ENCODE measurements around the gene DAPL1.

DNA sequence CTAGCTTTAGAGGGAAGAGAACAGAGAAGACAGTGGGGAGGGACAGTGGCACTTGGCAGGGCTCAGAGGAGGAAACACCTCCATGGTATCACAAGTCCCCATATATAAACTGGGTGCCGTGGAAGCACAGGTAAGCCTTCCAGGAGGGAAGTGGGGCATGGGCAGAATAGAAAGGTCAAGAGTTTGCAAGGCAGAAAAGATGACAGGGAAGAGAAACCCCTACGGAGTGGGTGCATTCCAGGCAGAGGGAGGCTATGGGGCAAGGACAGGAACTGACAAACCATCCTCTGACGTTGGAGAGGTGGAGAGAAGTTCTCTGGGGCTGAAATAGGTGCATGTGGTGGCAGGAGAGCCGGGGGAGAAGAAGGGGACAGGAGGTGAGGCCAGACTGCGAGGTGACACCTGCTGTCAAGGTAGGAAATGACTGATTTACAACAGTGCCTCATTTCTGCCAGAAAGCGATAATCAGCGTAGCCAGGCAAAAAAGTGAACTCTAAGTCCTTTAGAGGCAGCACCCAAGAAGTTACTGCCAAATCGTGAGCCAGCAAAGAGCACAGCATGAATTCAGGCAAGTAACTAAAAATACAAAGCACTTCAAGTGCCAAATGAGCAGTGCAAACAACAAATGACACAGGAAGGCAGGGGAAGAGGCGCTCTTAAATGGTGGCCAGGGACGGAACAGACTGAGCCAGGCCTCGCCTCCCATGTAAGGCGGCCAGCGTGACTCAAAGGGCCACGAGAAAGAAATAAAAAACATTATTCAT, 113.2 kb upstream of the ACVR1C start:
- RRBS, result no CpG with 5 or more reads among the region's 14 CpGs

DNA sequence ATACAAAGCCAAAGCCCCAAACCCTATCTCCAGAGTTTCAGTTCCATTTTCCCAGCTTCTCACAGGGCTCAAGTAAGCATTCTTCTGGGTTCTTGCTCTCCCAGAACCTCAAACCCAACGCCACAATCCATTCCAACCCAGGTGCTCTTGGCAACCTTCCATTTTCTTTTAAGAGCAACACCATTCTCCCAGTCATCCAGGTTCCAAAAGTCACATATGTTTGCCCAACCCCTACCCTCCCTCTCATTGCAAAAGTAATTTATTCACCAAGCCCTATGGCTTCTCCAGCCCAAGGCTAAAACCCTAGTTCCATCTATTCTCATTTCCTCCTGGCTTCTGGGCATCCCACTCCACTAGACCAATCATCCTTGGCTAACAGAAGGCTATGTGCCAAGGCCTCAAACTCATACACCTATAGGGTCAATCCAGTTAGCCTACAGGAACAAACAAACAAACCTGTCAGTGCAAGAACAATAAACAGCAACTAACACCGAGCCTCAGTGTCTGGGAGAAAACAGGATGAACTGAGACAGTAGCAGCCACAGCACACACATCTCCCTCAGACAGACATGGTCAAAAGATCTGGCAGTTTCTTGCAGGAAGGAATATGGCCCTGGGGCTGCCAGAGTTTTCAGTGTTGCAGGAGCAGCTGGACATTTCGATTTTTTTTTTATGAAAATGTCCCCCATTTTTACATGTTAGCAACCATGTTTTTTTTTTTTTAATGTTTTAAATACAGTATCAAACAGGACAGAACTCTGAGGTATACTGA, 9.0 kb downstream of the ACVR1 start:
- RRBS, result no CpG with 5 or more reads among the region's 3 CpGs

DNA sequence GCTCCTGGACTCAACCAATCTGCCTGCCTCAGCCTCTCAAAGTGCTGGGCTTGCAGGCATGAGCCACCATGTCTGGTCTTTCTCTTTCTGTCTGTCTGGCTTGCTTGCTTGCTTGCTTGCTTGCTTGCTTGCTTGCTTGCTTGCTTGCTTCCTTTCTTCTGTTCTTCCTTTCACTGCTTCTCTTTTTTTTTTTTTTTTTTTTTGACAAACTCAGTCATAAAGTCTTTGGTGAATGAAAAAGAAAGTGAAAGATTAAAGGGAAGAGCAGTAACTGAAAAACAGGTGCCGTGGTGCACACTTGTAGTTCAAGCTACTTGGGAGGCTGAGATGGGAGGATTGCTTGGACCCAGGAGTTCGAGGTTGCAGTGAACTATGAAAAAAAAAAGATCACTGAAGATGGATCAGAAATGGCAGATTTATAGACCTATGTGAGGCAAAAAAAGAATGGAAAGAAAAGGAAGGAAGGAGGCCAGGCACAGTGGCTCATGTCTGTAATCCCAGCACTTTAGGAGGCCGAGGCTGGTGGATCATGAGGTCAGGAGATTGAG, 21.6 kb upstream of the ACVR1 start:
- RRBS, result no CpG with 5 or more reads among the region's 3 CpGs

GRCh38 chr2:158457593-158458502, 1.1 kb downstream of the PKP4 start:
- RRBS, result 1% methylated on average over 12 of the region's 82 CpGs

DNA sequence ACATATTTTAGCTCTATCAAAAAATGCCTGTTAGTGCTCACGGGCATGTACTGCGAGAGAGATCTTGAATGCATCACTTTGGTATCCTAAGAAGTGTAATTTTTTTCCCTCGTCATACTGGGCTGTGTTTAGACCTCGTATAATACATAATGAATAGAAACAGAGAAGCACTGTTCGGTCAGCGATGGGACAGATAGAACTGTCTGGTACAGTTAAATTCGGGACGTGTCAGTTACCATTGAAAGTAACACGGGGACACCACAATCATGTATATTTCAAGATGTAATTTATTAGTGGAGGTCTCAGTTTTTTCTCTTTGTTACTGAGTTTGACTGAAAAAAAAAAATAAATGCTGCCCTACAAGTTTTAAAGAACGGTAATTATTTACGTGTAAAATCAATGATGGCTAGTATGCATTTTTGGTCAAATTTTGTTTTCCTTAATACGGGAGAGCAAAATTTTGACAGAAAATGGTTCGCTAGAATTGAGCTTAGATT, 1.9 kb downstream of the PKP4 start:
- RRBS, result no CpG with 5 or more reads among the region's 13 CpGs

DNA sequence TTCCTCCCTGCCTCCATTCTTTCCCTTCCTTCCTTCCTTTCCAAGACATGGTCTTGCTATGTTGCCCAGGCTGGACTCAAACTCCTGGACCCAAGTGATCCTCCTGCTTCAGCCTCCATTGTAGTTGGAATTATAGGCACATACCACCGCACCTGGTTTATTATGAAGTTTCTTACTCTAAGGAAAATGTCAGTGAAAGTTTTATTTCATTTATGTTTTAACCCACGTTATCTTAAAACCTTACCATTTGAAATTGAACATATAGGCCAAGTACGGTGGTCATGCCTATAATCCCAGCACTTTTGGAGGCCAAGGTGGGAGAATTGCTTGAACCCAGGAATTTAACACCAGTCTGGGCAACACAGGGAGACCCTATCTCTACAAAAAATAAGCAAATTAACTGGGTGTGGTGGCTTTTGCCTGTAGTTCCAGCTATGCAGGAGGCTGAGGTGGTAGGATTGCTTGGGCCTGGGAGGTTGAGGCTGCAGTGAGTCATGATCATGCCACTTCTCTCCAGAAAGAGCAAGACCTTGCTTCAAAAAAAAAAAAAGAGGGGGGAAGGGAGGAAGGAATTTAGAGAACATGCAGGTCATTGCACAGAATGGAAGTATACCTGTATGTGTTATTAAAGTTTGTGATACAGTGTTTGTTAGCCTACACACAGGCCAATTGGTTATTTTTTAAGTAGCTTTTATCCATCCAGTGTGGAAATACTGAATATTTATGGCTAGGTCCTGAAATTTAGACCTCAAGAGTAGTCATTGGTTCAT, 25.7 kb downstream of the PKP4 start:
- RRBS, result no CpG with 5 or more reads among the region's 3 CpGs

DNA sequence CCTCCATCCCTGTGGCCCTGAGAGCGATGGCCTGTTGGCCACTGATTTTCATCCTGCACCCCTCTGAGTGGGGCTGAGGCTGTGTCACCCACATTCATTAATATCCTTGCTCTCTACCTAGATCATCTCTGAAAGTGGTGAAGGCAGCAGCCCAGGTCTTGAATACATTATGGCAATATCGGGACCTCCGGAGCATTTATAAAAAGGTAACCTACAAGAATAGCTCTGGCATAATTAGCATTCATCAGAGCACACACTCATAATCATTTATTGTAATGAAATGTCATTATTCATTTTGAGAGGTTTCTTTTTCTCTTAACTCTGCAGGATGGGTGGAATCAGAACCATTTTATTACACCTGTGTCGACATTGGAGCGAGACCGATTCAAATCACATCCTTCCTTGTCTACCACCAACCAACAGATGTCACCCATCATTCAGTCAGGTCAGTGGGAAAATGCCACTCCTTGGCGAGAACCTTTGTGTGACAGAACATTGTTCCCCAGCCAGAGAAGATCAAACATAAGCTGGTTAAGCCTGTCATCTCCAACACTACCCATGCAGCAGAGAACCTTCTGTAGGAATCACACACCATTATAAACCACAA, 121.5 kb upstream of the DAPL1 start:
- RRBS, result no CpG with 5 or more reads among the region's 7 CpGs

DNA sequence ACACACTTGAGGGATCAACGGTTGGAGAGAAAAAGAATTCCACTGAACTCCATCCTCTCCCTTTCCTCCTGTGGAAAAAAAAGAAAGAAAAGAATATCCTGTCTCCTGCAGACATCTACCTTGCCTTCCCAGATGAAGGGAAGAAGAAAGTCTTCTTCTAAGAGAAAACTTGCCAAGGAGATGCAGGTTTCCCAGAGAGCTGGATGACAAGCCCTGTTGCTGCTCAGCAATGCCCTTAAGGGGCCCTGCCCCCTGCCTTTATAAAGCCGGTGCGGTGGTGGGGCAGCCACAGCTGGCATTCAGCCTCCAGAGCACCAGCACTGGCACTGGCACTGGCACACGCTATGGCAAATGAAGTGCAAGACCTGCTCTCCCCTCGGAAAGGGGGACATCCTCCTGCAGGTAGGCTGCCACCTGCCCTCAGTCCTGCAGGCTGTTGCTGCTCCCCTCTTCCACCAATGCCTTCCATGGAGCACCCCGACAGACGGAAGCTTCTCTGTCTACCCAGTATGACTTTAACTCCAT, at the start of gene DAPL1:
Gene DAPL1, plus strand, starts transcription at position 289 of the 525 bp plus-strand sequence.
- RRBS, result no CpG with 5 or more reads among the region's 7 CpGs

GRCh38 chr2:159059535-159059901, 91.1 kb downstream of the TANC1 start:
- RRBS, result no CpG with 5 or more reads among the region's 3 CpGs

DNA sequence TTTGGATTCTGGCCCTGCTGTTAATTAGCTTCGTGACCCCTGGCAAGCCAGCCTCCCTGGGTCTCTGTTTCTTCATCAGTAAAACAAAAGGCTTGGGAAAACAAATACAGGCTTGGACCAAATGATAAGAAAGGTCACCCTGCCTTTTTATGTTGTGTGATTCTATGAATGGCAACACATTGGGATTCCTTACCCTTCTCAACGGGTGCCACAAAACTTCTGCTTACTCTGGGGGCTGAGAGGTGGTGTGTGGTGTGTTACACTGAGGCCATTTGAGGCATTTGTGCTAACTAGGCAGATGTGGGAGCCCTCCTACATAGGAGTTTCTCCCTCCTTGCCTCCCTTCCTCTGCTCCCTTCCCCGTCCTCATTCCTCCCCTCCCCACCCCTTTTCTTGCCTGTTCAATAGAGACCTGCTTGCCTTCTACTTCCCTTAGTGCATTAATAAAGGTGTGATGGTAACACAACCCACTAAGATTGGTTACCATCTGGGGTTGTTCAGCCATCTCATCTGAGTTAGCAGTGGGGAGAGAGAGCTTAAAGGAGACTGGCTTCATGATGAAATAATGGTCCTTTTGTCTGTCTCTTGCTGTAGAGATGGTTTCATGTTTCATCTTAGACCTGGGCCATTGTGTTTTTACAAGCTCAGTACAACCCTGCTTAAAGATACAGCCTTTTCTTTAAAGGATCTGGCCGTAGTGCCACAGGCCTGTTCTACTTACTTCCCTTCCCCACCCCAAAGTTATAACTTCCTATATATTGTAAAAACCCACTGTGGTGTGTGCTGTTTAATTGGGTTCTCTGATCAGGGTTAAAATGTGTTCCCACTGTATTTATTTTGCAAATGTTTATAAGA, 96.3 kb downstream of the TANC1 start:
- RRBS, result no CpG with 5 or more reads among the region's 4 CpGs

DNA sequence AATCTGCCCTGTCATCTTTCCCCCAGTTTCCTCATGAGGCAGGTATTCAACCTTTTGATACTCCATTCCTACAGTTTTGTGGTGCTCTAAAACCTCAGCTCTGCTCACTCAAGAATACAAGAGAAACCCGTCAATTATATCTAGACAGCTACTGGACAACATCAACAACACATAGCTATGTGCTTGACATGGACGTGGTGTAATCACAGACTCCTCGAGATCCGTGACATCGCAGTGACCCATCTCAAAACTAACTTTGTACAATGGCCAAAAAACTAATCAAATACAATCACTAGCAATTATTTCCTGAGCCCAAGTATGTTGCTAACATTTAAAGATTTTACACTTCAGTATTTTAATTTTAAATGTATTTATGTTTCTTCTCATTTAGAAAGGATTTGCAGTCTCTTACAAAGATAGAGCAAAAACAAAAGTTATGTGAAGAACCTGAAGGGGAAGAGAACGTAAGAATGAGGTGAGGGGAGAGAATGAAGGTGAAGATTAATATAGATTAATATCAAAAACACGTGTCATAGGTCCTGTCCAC, 23.5 kb downstream of the WDSUB1 start:
- RRBS, result no CpG with 5 or more reads among the region's 7 CpGs

DNA sequence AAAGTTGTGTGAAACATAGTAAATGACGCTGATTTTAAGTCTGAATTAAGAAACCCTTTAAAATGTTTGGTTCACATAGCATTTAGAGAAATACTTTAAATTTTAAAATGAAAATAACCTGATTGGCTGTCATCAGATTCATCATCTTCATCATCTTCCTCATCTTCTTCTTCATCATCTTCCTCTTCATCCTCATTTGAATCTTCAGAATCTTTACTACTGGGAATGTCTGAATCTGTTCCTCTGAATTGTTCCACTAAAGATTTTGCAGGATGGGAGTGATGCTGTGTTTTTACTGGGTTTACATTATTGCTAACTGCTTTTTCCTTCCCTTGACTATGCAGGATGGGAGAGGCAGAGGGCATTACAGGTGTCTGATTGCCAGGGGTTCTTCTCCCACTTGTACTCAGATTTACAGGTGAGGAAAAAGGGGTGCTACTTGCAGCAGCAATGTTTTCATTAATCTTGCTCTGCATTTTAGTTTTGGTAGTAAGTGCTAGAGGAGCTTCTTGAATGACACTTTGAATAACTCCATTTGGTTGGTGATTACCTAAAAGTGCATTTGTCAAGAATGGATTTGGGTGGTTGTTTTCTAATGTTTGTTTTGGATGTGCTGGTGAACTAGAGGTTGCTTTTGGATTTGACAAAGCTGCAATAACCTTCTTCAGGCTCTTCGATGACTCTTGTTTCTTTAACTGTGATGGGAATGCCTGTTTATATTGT, 146.3 kb upstream of the WDSUB1 start:
- RRBS, result no CpG with 5 or more reads among the region's 2 CpGs

DNA sequence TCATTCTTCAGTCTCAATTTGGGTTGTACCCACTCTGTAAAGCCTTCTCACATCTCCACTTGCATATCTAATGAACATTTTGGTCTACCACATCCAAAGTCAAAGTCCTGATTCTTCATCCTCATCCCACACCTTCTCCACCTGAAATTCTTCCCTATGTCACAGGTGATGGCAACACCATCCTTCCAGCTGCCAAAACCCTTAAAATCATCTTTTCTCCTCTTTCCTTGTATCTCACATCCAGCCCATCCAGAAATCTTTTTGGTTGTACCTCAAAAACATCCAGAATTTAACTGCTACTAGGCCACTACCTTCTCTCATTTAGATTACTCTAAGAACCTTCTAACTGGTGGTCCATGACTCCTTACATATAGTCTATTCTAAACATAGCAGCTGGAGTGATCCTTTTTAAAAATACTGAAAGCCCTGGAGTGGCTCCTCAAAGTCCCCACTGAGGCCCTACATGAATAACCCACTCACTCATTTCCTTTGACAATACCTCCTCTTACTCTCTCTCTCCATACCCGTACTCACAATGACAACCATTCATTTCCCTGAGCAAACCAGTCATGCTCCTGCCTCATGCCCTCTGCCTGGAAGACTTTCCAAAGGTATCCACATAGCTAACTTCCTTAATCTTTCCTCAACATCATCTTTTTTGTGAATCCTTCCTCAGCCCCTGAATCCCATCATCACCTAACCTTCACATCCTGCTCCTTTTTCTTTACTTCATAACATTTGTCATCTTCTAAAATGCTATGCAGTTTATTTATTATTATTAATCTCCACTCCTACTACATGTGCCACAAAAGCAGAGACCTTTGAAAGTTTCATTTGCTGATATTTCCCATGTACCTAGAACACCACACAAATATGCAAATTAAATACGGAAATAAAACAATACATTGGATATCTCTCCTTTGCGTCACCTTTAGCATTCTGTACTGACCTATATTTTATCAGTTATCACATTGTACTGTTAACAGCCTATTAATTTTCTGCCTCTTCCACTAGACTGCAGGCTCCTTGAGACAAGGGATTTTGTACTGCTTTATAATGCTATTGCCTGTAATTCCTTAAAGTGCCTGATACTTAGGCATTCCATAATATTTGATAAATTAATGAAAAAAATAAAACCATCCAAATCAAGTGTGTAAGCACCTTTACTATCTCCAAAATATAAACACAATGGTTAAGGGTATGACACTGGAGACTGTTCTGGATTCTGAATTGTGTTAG, 102.5 kb downstream of the BAZ2B start:
- RRBS, result no CpG with 5 or more reads among the region's 3 CpGs

- RRBS, result no CpG with 5 or more reads among the region's 8 CpGs
Observed at GRCh38 chr2:159769319-159770278, 28.4 kb downstream of the CD302 start.

GRCh38 chr2:159772950-159773450, 25.0 kb downstream of the CD302 start:
- RRBS, result no CpG with 5 or more reads among the region's 10 CpGs

DNA sequence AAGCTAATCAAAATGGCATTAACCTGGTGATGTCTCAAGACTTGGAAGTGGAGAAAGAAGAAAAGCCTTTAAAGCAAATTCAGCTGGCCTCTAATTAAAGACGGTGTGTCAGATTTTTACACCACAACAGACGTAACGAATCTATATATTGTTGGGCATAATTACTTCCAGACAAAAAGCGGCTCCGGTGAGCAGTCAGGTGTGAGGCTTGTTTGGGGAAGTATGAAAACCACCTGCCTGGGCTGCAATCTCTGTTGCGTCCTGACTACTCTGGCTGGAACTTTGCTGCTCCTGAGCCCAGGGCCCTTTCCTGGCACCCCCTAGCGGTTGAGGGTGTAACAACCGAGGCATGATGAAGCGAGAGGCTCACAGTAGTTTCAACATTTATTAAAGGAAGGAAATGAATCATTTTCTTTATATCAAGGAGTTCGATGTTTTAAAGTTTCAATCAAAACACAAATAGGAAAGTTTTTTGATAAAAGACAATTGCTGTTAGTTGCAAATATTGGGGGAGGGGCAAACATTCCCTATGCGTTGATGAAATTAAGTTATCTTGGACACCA, 10.5 kb upstream of the ITGB6 start:
- RRBS, result no CpG with 5 or more reads among the region's 11 CpGs

DNA sequence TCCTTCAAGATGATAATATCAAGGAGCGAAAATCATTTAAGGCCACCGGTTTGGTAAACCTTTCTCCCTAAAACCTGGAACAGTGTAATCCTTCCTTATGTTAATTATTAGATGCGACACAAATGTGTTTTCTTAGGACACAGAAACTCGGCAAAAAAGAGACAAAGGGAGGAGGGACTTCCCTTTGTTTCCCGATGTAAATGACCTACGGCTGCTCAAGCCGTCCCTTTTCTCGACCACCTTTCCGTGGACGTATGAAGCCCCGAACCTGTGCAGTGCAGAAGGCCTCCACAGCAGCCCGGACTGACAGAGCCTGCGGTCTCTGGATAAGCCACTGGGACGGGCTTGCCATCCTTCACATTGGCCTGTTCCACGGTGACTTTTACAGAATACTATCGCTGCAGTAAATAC, 85.1 kb downstream of the RBMS1 start:
- RRBS, result no CpG with 5 or more reads among the region's 16 CpGs

DNA sequence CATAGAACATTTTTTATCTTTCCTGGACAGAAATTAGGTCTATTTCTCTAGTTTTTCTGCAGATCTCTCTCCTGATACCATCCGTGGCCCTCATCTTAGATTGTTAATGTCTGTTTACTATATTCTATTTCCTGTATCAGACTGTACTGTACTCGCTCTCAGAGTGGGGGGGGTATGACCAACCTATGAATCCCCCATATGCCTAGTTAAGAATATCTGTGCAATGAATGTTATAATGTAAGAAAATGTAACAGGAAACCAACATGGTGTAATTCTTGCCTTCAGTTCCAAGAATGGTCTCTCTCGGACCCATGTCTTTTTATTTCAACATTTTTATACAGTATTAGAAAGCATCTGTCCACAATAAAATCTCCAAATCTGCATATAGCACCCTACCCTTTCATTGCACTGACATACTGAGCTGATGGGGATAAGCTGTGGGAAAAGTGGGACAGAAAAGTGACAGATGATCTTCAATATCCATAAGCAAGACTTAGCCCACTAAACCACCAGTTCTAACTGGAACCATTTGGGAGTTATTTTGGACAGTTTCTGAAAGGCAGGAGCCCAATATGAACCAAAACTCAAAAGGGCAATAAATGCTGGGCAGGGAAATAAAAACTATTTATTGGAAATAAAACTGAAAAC, 22.9 kb downstream of the RBMS1 start:
- RRBS, result no CpG with 5 or more reads among the region's 3 CpGs

DNA sequence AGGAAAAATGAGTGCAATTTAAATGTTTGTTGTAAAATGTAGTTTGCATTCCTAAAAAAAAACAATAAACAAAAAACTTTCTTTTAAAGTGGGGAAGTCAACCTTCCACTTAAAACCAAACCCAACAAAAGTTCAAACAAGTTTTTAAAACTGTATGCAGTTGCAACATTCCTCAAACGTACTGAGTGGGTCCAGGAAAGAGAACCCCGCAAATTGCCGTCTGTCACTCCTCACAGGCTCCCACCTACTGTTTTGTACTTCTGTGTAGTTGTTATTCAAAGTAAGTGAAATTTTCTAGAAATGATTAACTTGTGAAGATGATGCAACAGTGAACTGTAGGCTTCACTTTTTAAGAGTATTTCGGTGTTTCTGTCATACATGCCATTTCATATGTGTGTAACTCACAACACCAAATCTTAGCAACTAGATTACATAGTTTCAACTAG, 226.1 kb upstream of the TANK start:
- RRBS, result no CpG with 5 or more reads among the region's 4 CpGs

DNA sequence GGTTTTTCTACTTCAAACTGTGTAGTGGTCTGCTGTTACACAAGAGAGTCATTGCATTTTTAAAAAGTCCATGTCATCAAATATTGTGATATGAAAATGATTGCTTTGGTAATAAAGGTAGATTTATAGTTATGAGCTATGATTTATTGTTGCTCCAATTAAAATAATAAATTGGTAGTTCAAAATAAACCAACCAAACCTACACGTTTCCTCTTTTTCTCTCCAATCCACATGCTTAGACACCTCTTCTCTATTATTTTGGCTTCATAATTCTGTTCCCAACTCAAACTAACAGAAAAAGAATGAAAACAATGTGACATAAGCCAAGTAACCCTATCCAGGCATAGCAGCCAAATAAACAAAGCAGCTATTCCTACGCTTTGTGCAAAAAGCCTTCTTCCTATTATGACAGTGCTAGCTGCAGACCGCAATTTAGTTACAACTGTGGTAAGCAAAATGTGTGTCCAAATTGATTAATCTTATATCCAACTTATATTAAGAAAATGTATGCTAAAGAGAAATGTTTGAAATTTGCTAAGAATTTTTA, 20.7 kb upstream of the TANK start:
- RRBS, result no CpG with 5 or more reads among the region's 3 CpGs